ENCODE data around the gene YJEFN3.

- RRBS, result no CpG with 5 or more reads among the region's 6 CpGs
Observed at GRCh38 chr19:19065409-19065827, 1.6 kb downstream of the SLC25A42 start.

GRCh38 chr19:19083456-19083814 is 19.6 kb downstream of the SLC25A42 start:
- RRBS, result no CpG with 5 or more reads among the region's 5 CpGs

- RRBS, result no CpG with 5 or more reads among the region's 6 CpGs
Observed at GRCh38 chr19:19274642-19275135, 1.6 kb upstream of the TM6SF2 start.

DNA sequence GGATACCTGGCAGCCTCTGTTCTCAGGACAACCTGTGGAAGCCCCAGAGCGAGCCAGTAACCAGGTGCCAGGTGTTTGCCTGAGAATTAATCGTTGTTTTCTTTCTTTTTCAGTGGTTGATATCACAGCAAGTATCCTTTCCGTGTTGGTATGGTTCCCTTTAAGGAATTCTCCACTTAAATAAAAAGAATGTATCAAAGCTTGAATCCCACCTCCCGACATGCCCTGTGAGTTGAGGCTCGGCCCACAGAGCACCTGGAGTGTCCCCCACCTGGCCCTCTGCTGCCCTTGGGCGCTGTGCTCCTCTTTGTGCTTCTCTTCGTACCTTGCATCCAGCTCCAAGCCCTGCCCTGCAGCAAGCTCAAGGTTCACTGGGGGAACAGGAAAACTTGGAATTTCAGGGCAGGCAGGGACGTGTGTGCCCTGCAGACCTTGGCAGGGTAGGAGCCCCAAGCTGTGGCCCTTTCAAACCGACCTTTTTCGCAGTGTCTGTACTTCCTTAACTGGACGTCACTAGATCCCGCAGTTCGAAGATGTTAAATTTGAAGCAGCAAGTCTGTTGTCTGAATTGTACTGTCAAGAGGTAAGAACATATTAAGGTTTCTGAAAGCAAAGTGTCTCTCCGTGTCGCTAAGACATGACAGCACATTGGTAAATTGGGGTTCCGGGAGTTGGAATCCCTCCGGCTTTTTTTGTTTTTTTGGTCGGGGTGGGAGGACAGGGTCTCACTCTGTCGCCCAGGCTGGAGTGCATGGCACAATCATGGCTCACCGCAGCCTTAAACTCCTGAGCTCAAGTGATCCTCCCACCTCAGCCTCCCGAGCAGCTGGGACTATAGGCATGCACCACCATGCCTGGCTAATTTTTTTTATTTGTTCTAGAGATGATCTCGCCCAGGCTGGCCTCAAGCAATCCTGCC is 15.2 kb downstream of the MAU2 start:
- RRBS, result no CpG with 5 or more reads among the region's 22 CpGs

DNA sequence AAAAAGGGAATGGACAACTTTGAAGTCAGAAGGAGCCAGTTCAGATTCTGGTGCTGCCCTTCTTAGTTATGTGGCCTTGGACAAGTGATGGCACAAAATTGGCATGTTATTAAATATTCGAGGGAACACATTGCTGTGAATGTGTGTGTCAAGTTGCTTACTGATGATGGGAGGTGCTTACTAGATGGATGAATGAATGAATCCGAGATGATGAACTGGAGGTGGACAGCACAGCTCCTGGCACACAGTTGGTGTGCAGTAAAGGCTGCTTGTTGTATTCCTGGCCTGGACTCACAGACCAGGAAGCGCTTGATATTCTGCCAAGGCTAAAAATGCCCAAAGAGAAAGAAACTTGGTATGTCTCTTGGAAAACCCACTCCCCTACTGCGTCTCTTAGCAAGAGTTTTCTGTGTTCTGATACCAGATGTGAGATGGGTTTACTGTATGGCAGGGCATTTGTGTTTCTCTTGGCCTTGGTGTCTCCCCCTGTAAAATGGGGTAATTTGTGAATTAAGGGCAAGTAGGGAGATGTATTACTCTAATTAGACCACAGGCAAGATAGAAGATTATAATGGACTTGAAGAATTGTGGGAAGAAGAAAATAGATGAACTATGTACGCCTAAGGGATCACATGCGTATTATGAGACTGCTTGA is 15.2 kb upstream of the GATAD2A start:
- RRBS, result no CpG with 5 or more reads among the region's 6 CpGs

DNA sequence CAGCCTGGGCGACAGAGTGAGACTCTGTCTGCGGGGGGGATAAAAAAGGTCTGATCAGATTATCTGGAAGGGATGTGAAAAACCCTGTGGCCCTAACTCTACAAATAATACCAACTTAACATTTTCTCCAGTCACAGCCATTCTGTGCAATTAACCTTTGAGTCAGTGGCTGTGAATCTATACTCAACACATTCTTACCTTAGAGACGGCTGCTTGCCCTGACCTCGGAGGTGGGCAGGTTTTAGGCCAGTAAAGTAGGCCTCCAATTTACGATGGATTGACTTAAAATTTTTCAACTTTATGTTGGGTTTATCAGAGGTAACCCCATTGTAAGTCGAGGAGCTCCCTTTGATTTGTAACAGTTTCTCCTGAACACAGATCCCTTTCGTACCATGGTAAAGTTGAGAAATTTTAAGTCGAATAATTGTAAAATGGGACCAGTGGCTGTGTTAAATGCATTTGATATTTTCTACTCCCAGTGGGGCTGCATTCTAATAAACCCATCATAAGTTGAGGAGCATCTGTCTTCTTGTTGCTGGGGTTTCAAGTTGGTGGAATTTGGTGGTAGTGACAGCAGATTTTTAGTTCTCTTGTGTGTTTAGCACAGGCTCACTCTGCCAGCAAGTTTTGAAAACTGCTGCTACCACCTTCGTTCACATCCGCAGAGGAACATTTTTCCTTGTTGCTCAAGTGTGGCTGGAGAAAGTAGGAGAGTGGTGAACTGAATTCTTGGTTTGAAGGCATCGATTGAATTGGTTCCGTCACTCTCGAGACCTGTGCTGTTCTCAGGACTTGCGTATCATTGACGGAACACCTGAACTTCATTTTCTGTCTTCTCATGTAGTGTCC is 7.3 kb downstream of the GATAD2A start:
- RRBS, result no CpG with 5 or more reads among the region's 15 CpGs

- RRBS, result no CpG with 5 or more reads among the region's 20 CpGs
Observed at GRCh38 chr19:19464972-19465979, 50.1 kb downstream of the TSSK6 start.

GRCh38 chr19:19490203-19490871 is 25.0 kb downstream of the TSSK6 start:
- RRBS, result 23% methylated on average over 1 of the region's 20 CpGs

DNA sequence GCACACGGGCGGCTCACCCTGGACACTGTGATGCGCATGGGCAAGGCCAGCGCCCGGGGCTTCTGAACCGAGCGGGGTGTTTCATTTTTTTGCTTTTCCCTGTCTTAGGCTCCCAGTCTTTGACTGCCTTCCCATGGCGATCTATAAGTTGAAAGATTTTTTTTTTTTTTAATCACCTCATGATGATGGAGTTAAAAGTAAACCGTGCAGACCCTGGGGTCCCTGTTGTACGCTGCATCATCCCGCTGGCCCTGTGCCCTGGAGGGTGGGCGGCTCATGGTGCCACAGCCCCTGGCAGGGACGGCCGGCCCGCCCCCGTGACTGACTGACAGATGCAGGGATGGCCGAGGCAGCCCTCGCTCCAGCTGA is 9.5 kb downstream of the TSSK6 start:
- RRBS, result 91% methylated on average over 5 of the region's 18 CpGs

- RRBS, result 74% methylated on average over 9 of the region's 53 CpGs
Observed at GRCh38 chr19:19528466-19529248, at the start of gene YJEFN3. Gene YJEFN3 (plus strand): TSS chr19:19528911.

DNA sequence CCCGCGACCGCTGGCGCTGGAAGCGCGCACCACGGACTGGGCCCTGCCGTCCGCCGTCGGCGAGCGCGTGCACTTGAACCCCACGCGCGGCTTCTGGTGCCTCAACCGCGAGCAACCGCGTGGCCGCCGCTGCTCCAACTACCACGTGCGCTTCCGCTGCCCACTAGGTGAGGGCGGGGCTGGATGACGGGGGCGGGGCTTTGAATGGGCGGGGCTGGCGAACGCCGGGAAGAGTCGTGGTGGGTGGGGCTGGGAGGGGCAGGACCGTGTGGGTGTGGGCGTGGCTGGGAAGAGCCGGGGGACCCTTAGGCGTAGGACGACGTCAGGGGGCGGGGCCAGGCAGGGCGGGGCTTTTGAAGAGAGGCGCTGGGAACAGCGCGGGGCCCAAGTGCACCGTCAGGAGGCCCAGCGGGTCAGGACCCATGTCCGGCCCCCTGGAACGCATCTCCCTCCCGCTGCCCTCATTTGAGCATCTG is 2.3 kb downstream of the CILP2 start:
- RRBS, result 5% methylated on average over 5 of the region's 50 CpGs

GRCh38 chr19:19599199-19599551 is 19.3 kb downstream of the PBX4 start:
- RRBS, result no CpG with 5 or more reads among the region's 8 CpGs

GRCh38 chr19:19659375-19660197 is 3.9 kb downstream of the ATP13A1 start:
- RRBS, result no CpG with 5 or more reads among the region's 23 CpGs

- RRBS, result 2% methylated on average over 21 of the region's 32 CpGs
Observed at GRCh38 chr19:19732412-19732898, 457 bp downstream of the ZNF14 start.

GRCh38 chr19:20154489-20155199 is 12.4 kb upstream of the ZNF486 start:
- RRBS, result no CpG with 5 or more reads among the region's 12 CpGs

GRCh38 chr19:20167645-20168118 is 668 bp downstream of the ZNF486 start:
- RRBS, result no CpG with 5 or more reads among the region's 22 CpGs

DNA sequence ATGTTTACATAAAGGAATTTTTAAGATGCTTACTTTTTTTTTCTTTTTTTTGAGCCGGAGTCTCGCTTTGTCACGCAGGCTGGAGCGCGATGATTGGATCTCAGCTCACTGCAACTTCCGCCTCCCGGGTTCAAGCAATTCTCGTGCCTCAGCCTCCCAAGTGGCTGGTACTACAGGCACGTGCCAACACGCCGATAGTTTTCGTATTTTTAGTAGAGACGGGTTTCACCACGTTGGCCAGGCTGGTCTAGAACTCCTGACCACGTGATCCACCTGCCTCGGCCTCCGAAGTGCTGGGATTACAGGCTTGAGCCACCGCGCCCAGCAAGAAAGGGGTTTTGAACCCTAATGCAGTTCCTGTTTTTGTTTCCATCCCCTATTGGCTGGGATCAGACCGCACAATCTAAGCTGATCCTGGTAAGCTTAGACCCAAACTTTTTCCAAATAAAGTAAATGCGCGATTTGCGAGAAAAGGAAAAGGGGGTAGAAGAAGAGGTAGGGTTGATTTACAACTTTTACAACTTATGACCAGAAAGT is 909 bp downstream of the ZNF626 start:
- RRBS, result no CpG with 5 or more reads among the region's 23 CpGs

DNA sequence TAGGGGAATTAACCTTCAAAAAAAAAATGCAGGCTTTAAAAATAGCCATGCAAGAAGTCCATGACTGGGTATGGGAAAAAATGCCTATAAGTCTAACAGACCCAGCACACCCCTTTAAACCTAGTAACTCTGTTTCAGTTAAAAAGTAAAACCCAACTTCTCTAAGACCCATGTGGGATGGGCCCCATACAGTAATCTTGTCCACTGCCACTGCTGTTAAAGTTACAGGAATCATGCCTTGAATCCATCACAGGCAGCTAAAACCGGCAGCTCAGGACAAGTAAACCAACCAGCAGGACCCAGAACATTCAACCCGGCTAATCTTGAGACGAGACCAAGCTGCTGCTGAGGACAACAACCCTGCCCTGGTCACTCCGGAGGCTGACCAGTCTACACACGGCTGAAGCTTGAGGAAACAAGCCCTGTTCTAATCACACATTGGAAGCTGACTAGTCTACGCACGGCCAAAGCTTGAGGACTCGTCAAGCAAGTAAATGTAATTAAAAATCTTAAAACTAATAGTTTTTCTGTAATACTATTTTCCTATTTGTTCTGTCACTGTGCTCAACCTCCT is 105.2 kb upstream of the ZNF492 start:
- RRBS, result no CpG with 5 or more reads among the region's 8 CpGs

- RRBS, result no CpG with 5 or more reads among the region's 37 CpGs
Observed at GRCh38 chr19:22532179-22532968, 101.8 kb upstream of the ZNF492 start.

GRCh38 chr19:22622616-22623552 is 11.2 kb upstream of the ZNF492 start:
- RRBS, result 7% methylated on average over 6 of the region's 64 CpGs

Measured in HGPS cell (cell line).